ENCODE measurements around the gene CXXC5.

- RRBS = no CpG with 5 or more reads among the region's 6 CpGs
CAGE:
- cytosol, long polyA plus RNA = no peak
- long polyA plus RNA = no peak
- nucleus, long polyA plus RNA = no peak
These were observed 79.3 kb upstream of the HSPA9 start for GRCh38 chr5:138654392-138654942.

- RRBS = no CpG with 5 or more reads among the region's 3 CpGs
CAGE:
- cytosol, long polyA plus RNA = no peak
- long polyA plus RNA = no peak
- nucleus, long polyA plus RNA = no peak
These were observed 26.3 kb upstream of the CTNNA1 start for GRCh38 chr5:138726934-138727359.

DNA sequence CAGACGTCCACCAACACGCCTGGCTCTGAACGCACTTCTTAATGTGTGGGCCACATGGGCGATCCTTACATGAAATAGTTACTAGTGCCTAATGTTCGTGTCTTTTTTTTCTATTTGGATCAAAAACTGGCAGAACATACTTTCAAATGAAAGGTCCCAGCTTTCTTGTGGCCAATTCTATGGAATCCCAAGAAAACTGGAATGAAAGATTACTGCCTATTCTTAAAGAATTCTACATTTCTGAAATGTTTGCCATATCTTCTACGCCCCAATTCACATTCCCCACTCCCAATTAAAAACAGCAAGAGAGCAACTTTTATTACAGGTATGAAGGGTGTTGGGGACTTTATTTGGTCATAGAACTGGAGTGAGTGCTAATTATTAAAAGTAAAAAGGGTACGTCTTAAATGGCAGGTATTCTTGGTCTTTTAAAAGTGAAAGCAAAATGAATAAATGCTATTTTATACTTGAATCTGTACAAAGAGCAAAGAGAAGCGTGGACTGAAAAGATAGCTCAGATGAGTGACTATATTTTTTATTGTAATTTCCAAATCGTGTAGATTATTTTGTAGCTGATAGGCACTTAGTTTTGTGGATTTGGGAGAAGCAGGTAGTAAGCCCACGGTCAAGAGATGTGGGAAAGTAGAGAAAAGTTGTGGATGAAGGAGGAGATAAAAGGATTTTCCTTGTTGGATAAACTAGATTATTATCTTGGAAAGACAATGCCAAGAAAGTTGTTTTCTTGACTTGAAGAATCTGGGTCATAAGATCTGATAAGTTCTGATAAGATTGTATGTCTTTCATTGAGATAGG, 13.6 kb downstream of the LRRTM2 start:
- RRBS = no CpG with 5 or more reads among the region's 10 CpGs
CAGE:
- cytosol, long polyA plus RNA = no peak
- long polyA plus RNA = no peak
- nucleus, long polyA plus RNA = no peak

GRCh38 chr5:138871461-138871948, 3.6 kb downstream of the LRRTM2 start:
- RRBS = no CpG with 5 or more reads among the region's 4 CpGs
CAGE:
- cytosol, long polyA plus RNA = no peak
- long polyA plus RNA = no peak
- nucleus, long polyA plus RNA = no peak

DNA sequence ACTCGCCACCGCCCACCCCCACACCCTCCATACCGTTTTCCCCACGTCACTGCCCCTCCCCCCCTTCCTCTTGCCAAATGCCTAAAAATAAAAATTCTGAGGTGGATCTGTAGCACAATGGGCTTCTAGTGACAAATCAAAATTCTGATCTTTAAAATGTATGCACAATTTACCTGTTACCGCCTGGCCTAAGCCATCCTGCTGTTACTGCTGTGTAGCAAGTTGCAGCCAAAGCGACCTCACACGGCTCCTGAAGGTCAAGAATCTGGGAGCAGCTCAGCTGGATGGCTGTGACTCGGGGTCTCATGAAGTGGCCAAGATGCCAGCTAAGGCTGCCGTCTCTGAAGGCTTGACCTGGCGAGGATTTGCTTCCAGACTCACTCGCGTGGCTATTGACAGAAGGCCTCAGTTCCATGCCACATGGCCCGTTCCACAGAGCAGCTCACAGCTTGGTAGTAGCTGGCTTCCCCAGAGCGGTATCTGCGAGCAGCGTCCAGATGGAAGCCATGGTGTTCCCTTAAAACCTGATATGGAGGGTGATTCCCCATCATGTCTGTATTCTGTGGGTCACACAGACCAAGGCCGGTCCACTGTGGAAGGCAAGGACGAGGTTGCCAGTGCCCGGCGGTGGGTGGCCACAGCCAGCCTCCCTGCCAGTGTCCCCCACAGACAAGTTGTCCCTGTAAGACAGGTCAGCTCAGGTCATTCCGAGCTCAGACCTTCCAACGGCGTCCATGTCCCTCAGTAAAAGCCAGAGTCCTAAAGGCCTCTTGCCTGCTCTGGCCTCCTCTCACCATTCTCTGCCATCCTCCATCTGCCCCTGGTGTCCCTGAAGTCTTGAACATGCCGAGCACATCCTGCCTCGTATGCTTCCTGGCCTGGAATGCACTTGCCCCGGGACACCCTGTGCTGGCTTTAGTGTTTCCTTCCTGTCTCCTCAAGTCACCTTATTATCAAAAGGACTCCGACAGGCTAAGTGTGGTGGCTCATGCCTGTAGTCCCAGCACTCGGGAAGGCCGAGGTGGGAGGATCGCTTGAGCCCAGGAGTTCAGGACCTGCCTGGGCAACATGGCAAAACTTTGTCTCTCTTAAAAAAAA, 61.1 kb upstream of the LRRTM2 start:
- RRBS = no CpG with 5 or more reads among the region's 30 CpGs
CAGE:
- cytosol, long polyA plus RNA = no peak
- long polyA plus RNA = no peak
- nucleus, long polyA plus RNA = no peak

DNA sequence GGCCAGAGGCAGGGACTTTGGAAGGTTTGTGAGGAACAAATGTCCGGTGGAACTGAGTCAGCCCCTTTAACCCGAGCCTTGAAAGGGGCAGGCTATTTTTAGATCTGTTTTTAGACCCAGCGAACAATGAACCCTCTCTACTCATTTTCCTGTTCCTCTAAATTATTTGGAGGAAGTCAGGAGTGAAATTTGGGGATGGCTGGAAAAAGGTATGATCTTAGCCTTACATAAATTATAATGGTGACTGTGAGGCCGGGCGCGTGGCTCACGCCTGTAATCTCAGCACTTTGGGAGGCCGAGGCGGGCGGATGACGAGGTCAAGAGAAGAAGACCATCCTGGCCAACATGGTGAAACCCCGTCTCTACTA, 19.1 kb upstream of the MATR3 start:
- RRBS = no CpG with 5 or more reads among the region's 12 CpGs
CAGE:
- cytosol, long polyA plus RNA = no peak
- long polyA plus RNA = no peak
- nucleus, long polyA plus RNA = no peak

- RRBS = no CpG with 5 or more reads among the region's 10 CpGs
CAGE:
- cytosol, long polyA plus RNA = no peak
- long polyA plus RNA = no peak
- nucleus, long polyA plus RNA = no peak
These were observed 5.6 kb downstream of the MATR3 start for GRCh38 chr5:139298786-139299955.

DNA sequence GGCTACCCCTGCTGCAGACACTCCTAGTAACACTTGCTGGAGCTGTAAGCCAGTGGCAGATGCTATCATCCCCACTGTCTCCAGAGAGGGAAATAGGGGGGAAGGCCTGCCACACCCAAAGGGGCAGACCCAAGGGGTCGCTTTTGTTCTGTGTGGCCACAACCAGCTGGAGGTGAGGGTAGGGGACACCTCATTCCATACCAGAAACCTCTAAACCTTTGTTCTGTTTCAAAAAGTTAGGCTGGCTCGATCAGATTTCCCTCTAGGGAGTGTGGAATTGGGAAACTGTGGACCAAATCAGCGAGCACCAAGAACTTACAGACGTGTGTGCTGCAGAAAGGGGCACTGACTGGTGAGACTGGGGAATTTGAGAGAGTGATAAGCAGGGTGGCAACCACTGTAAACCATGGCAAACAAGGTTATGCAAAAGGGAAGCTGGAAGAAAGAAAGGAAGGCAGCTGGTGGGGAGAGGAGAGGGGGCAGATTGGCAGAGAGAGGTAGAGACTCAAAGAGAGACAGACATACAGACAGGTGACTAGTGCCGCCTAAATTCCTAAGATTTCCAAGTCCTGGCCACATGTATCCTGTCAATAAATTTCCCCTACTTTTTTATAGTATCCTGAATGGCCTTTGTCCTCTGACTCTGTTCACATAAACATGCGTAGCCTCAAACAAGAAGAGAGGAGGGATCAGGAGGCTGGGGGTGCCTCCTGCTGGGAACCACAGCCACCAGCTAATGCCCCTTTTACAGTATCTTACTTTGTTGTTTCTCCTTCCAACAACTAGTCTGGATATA, 15.6 kb upstream of the SPATA24 start:
- RRBS = no CpG with 5 or more reads among the region's 6 CpGs
CAGE:
- cytosol, long polyA plus RNA = no peak
- long polyA plus RNA = no peak
- nucleus, long polyA plus RNA = no peak

DNA sequence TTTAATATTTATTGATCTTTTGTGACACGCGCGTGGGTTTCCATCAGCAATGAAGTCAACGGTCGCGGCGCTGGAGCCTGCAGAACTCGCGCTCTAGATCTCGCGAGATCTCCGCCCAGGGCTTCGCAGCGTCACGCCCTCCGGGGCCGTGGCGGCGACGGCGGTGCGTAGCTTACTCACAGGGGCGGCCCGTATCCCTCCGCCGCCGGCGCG, 187 bp upstream of the UBE2D2 start:
- RRBS = 3% methylated on average over 14 of the region's 29 CpGs
CAGE:
- cytosol, long polyA plus RNA = no peak
- long polyA plus RNA = no peak
- nucleus, long polyA plus RNA = no peak

GRCh38 chr5:139573441-139573932, 12.3 kb downstream of the UBE2D2 start:
- RRBS = no CpG with 5 or more reads among the region's 13 CpGs
CAGE:
- cytosol, long polyA plus RNA = no peak
- long polyA plus RNA = no peak
- nucleus, long polyA plus RNA = no peak

DNA sequence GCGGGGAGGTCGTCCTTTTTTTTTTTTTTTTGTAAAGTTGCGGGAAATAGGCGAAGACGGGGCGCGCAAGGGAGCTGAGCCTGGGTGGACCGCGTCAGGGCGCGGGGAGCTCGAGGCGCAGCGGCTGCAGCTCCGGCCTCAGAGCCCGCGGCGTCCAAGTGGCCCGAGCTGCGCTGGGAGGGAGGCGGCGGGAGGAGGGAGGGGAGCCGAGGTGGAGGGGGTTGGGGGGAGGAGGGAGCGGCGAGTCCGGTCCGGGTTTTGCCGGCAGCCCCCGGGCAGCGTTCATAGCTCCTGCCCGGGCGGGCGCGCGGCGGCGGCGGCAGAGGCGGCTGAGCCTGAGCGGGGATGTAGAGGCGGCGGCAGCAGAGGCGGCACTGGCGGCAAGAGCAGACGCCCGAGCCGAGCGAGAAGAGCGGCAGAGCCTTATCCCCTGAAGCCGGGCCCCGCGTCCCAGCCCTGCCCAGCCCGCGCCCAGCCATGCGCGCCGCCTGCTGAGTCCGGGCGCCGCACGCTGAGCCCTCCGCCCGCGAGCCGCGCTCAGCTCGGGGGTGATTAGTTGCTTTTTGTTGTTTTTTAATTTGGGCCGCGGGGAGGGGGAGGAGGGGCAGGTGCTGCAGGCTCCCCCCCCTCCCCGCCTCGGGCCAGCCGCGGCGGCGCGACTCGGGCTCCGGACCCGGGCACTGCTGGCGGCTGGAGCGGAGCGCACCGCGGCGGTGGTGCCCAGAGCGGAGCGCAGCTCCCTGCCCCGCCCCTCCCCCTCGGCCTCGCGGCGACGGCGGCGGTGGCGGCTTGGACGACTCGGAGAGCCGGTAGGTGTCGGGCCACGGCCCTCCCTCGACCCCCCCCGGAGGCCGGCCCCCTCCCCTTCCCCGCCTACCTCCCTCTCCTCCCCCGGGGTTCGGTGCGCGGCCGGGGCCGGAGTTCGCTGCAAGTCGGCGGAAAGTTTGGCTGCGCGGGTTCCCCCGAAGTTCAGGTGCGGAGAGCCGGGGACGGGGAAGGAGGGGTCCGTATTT, at the start of gene CXXC5:
CXXC5 (plus strand) TSS at position 313 of the 1,013 bp plus-strand sequence.
- RRBS = 3% methylated on average over 29 of the region's 121 CpGs
CAGE:
- cytosol, long polyA plus RNA = start-site peak on the plus strand centred at position 311 of the sequence, 66 bp wide, 595 reads; start-site peak on the plus strand centred at position 921 of the sequence, 35 bp wide, 161 reads
- long polyA plus RNA = start-site peak on the plus strand centred at position 629 of the sequence, 620 bp wide, 527 and 505 reads in 2 replicates
- nucleus, long polyA plus RNA = start-site peak on the plus strand centred at position 331 of the sequence, 36 bp wide, 150 reads; start-site peak on the plus strand centred at position 903 of the sequence, 32 bp wide, 92 reads

GRCh38 chr5:139650701-139651709, 2.9 kb downstream of the CXXC5 start:
- RRBS = under 1% methylated on average over 5 of the region's 25 CpGs
CAGE:
- cytosol, long polyA plus RNA = no peak
- long polyA plus RNA = no peak
- nucleus, long polyA plus RNA = no peak

- RRBS = no CpG with 5 or more reads among the region's 7 CpGs
CAGE:
- cytosol, long polyA plus RNA = no peak
- long polyA plus RNA = no peak
- nucleus, long polyA plus RNA = no peak
These were observed 4.8 kb downstream of the CXXC5 start for GRCh38 chr5:139652859-139653463.

- RRBS = no CpG with 5 or more reads among the region's 21 CpGs
CAGE:
- cytosol, long polyA plus RNA = no peak
- long polyA plus RNA = no peak
- nucleus, long polyA plus RNA = no peak
These were observed 42.4 kb downstream of the CXXC5 start for GRCh38 chr5:139690173-139691302.

GRCh38 chr5:139698420-139699153, 50.4 kb downstream of the CXXC5 start:
- RRBS = no CpG with 5 or more reads among the region's 15 CpGs
CAGE:
- cytosol, long polyA plus RNA = no peak
- long polyA plus RNA = no peak
- nucleus, long polyA plus RNA = no peak

DNA sequence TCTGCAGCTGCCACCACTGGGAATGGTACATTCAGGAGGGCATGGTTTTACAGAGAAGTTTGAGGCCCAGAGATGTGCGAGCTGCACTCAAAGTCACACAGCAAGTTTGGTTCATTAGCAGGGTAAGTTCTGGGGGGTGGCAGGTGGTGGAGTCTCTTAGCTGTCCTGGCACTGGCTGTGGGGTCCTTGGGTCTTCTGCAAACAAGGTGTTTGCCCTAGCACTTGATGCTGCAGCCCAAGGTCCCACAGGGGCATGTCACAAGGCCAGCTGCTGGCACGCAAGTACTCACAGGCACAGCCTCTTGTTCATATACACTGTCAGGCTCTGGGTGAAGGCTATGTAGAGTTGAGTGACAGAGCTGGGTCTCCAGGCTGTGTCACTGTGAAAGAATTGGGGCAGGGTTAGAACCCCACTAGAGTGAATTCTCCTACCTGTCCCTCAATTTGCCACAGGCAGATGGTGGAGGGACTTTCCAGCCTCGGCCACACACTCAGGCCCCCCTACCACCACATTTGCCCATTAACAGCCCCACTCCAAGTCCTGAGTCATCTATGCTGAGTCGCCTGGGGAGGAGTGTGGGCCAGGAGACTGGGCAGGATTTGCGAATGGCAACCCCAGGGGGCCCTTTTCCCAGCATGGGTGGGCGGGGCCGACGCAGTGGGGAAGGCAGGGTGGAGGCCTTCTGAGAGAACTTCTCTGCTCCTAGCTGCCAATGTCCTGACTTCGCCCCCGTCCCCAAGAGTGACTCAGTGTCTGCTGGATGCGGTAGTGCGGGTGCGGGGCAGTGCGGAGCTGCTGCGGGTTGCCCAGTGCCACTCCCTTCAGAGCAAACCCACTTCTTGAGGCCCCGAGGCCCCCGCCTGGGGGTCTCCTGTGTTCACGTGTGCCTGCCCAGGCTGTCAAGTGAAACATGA, 50.5 kb upstream of the PSD2 start:
- RRBS = no CpG with 5 or more reads among the region's 18 CpGs
CAGE:
- cytosol, long polyA plus RNA = no peak
- long polyA plus RNA = no peak
- nucleus, long polyA plus RNA = no peak

GRCh38 chr5:139760554-139761251, 34.9 kb upstream of the PSD2 start:
- RRBS = no CpG with 5 or more reads among the region's 5 CpGs
CAGE:
- cytosol, long polyA plus RNA = no peak
- long polyA plus RNA = no peak
- nucleus, long polyA plus RNA = no peak

- RRBS = no CpG with 5 or more reads among the region's 8 CpGs
CAGE:
- cytosol, long polyA plus RNA = no peak
- long polyA plus RNA = no peak
- nucleus, long polyA plus RNA = no peak
These were observed 51.5 kb downstream of the PFDN1 start for GRCh38 chr5:140251309-140251984.

- RRBS = no CpG with 5 or more reads among the region's 2 CpGs
CAGE:
- cytosol, long polyA plus RNA = no peak
- long polyA plus RNA = no peak
- nucleus, long polyA plus RNA = no peak
These were observed 47.2 kb downstream of the PFDN1 start for GRCh38 chr5:140255670-140256151.

GRCh38 chr5:140343995-140344474, 2.4 kb downstream of the HBEGF start:
- RRBS = no CpG with 5 or more reads among the region's 3 CpGs
CAGE:
- cytosol, long polyA plus RNA = no peak
- long polyA plus RNA = no peak
- nucleus, long polyA plus RNA = no peak

All from H1 (cell line).